Neuron (in vitro differentiated cells): ENCODE results near the gene CXCR4.

DNA sequence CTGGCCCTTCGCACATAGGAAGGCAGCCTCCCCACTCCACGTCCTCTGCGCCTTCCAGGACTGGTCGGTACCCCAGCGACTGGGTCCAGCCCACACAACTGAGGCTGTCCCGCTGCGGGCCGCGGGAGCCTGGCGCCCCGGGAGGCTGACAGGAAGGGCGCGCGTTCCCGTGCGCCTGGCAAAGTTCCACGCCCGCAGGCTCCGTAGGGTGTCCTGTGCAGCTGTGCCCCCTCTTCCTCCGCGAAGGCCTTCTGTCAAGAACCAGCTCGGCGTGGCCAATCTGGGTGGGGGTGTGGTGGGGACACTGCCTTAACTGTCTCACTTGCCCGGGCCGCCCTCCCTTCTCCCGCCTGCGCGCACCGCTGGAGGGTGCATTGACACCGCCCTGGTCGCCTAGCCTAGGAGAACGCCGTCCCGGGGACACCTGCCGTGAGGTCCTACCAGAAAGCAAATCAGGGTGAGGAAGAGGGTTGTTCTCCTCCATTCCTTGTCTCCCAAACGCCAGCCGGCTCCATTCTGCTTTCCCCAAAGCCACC lies 585 bp upstream of the LYPD1 start:
- PRO-cap = no peak

- PRO-cap = no peak
These were observed 146.5 kb downstream of the NCKAP5 start for GRCh38 chr2:133421700-133422265.

GRCh38 chr2:133581034-133581623 lies 12.9 kb upstream of the NCKAP5 start:
- PRO-cap = no peak

DNA sequence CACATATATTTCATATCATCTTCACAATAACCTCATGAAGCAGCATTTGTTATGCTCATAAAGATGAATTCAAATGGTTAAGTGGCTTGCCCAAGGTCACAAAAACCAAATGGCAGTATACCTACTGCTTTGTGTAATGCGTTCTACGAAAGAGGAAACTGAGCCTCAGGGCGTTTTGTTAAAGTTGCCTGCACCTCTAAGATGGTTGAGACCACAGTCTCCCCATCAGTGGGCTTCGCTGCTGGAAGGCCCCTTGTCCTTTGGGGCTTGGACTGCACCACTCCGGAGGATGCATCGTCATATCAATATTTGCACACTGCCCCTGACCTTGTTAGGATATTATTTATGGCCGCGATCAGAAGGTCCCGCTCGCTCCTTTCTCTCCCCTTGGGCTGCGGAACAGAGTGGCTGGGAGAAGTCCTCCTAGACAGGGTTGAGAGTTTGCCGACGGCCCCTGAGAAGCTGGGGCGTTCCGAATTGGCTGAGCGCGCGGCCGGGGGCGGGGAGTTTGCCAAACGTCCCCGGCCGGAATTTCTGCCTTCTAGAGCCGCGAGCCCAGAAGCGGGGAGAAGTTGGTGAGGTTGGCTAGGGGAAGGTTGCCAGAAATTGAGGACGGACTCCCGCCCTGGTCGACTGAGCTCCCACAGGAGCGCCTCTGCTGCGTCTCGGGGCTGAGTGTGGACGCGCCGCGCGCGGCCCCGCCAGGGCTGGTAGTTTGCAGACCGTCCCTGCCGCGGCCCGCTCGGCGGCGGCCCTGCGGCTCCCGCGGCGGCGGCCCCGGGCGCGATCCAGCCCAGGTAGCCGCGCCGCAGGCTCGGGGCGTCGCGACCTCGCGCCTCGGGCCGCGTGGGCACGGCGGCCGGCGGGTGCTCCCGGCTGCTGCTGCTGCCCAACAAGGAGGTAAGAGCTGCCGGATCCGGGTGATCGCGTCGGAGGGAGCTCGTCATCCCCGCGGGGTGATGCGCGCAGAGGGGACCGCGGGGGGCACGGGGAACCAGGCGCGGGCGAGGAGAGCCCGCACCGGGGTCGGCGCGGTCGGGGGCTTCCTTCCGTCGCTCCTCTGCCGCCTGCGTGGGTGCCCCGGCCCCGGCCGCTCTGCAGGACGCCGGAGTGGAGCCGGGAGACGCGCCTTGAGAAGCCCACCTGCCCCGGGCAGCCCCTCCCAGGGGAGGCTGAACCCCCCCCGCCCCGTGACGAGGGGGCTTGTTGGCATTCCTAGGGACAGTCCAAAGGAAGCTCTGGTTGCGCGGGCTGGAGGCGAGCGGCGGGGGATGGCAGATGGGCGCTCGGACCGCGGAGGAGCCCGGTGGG lies 134.0 kb upstream of the MGAT5 start:
- PRO-cap = bidirectional peak, plus-strand start at position 567 of the sequence, minus-strand start at position 406 of the sequence; bidirectional peak, plus-strand start at position 1,224 of the sequence, minus-strand start at position 1,097 of the sequence

DNA sequence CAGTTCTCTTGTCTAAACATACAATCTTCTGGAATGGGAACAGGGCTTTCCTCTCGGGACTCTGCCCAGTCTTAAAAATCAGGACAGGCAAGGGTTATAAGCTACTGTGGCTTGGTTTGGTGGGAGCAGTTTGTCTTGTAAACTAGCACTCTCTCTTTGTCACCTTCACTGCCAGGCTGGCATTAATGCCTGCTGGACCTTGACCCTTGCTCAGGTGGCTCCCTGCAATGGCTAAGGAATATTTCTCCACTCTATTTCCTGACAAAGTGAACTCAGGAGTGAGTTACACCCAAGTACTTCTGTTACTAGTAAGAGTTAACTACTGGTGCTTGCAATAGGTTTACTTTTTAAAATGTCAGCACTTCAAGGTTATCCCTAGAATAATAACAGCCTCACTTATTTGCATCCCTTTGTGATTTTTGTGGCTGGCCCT lies 129.4 kb upstream of the MGAT5 start:
- PRO-cap = no peak

DNA sequence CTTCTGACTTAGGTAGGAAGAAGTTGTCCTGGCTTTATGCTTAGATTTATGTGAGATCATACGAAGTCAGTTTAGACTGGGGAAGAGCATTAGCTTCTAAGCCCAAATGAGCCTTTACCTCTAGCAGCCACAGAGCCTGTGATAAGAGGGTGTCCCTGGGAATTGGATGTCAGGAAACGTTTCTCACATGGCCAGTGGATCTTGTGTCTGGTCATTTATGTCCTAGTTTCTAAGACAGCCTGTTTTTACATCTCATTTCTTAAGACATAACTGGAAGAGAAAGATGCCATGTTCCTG lies 79.9 kb upstream of the MGAT5 start:
- PRO-cap = no peak

GRCh38 chr2:134239751-134240511 lies 13.9 kb upstream of the MGAT5 start:
- PRO-cap = no peak

GRCh38 chr2:134251955-134252845 lies 1.7 kb upstream of the MGAT5 start:
- PRO-cap = no peak

DNA sequence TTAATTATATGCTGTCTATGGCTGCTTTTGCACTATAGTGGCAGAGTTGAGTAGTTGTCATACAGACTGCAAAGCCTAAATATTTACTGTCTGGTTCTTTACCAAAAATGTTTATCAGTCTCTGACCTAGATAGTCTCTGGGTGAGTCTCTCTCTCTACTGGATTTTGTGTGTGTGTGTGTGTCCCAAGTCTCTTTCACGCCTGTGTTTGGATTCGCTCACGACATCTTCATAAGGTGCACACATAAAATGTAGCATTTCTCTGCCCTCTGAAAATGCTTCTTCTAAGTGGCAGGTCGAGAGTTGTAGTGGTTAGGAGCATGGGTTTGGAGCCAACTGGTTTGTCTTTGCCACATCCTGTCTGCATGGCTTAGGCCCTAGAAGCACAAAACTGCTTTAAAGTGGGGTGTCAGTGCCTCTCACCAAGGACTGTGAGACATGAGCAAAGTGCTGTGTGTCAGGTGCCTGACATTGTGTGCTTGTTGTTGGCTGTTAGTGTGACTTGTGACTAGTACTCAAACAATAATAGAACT lies 4.6 kb downstream of the MGAT5 start:
- PRO-cap = no peak

GRCh38 chr2:134336007-134336819 lies 82.3 kb downstream of the MGAT5 start:
- PRO-cap = no peak

DNA sequence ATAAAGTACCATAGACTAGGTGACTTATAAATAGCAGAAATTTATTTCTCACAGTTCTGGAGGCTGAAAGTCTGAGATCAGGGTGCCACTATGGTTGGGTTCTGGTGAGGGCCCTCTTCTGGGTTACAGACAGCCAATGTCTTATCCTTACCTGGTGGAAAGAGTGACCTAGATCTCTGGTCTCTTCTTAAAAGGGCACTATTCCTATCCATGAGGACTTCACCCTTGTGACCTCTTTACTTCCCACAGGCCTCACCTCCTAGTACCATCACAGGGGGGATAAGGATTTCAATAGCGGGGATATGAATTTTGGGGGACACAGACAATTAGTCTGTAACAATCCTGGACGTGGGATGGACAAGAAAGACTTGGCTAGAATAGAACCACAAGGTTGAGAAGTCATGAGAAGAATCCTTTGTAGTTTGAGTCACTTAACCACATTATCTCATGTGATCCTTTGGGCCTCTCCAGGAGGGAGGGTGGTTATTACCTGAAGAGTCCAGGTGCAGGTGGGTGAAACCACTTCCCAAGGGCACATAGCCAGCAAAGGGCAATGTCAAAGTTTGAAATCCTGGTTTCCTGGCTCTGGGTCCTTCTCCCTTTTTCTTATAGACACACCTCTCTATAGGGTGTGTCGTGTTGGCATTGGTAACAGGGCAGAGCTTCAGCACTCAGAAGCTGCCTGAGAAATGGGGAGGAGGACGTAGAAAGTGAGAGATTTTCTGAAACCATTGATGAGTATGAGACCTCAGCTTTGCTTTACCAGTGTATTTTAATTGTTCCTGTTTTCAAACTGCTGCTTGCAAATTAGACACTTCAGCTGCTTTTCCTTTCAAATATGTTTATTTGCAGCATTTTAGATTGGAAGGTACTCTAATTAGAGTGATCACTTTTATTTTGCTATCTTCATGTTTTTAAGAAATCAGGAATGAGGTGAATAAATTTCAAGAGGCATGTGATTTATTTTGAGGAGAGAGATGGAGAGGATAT lies 137.8 kb downstream of the MGAT5 start:
- PRO-cap = no peak

GRCh38 chr2:134412447-134413253 lies 158.8 kb downstream of the MGAT5 start:
- PRO-cap = no peak

DNA sequence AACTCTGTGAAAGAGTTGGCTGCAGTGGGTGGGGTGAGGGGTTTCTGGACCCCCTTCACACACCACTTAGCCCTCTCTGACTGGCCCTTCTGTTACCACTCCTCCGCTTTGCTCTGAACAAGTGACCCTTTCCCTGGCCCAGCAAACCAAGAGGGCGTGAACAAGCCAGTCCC lies 180.0 kb downstream of the MGAT5 start:
- PRO-cap = no peak

- PRO-cap = no peak
These were observed 1.3 kb downstream of the ACMSD start for GRCh38 chr2:134839719-134840052.

DNA sequence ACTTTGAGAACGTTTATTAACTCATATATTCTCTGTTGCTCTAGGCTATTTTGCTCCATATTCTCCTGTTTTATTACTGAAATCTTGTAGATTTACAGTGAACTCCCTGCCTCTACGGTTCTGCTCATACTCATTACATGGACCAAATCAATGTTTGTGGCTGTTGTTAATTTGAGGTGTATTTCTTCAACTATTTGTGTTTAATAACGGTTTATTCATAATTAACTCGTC lies 1.2 kb downstream of the UBXN4 start:
- PRO-cap = unidirectional peak, minus-strand start at position 128 of the sequence

GRCh38 chr2:136111828-136112088 lies 6.2 kb downstream of the CXCR4 start:
- PRO-cap = no peak

- PRO-cap = bidirectional peak, plus-strand start at chr2:136118330, minus-strand start at chr2:136118149; bidirectional peak, plus-strand start at chr2:136118615, minus-strand start at chr2:136118471
These were observed at the start of gene CXCR4 for GRCh38 chr2:136118010-136118833. Gene CXCR4, minus strand, starts transcription at chr2:136118149.

GRCh38 chr2:136118834-136119946 lies 1.2 kb upstream of the CXCR4 start:
- PRO-cap = unidirectional peak, plus-strand start at chr2:136119011; bidirectional peak, plus-strand start at chr2:136119246, minus-strand start at chr2:136119173; bidirectional peak, plus-strand start at chr2:136119387, minus-strand start at chr2:136119303; bidirectional peak, plus-strand start at chr2:136119680, minus-strand start at chr2:136119642

- PRO-cap = no peak
These were observed 6.0 kb upstream of the CXCR4 start for GRCh38 chr2:136123948-136124360.

DNA sequence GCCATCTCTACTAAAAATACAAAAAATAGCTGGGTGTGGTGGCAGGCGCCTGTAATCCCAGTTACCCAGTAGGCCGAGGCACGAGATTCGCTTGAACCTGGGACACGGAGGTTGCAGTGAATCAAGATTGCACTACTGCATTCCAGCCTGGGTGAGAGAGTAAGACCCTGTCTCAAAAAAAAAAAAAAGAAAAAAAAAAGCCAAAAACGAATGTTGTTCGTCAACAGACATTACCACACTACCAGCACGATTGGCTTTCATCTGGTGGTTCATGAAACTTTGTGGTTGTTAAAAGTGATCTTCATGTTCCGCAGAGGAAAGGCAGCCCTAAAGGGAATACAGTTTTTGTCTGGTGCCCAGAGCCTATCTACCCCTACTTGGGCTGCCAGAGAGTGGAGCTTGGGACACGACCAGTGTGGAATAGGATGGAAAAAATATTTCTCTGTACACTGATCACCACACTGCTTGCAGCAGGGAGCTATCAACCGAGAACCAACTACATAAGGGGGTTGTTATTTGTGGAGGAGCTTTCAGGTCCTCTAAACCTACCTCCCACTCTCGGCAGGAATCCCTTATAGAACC lies 13.6 kb upstream of the CXCR4 start:
- PRO-cap = no peak